Helper T cell (primary cell): ENCODE measurements around a stretch of chr7.

DNA sequence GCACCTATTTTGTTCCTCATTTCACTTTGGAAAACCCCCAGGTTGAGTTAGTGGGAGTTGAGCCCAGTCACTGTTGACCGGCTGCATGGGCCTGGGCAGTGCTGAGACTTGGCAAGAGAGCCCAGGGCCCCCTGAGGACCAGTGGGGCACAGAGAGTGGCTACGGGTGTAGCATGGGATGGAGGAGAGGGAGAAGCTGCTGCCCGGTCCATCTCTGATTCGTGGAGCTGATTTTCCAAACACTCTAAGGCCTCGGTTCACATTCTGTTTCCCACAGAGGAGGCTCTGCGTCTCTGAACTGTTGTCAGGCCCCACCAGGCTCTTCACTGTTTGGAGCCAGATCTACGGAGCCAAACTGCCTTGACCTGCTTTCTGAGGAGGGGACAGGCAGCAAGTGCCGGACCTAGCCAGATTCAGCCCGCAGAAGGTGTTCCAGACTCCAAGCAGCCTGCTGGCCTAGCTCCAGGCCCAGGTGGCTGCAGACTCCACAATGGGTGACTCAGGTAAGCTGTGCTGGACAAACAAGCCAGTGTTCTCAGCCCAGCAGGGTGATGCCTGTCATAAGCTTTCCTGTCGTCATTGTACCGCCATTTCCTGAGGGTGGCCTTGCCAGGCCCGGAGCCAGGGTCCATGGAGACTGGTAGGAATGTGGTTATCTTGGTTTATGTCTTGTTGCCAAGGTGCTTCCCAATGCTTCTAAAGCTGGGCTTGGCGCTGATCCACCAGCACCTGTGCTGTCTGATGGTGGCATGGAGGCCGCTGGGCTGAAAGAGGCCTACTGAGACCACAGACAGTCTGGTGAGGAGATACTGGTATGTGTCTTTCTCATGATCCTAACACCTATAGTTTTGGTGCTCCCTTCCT, 42.3 kb downstream of the ZC3HC1 start:
- PRO-cap, 2 experiments = no peak in any of the 2 experiments

- PRO-cap, 2 experiments = no peak in any of the 2 experiments
These were observed 27.0 kb downstream of the TMEM209 start for GRCh38 chr7:130178318-130178564.

GRCh38 chr7:130275087-130275829, 8.6 kb downstream of the CPA2 start:
- PRO-cap, 2 experiments = no peak in any of the 2 experiments

DNA sequence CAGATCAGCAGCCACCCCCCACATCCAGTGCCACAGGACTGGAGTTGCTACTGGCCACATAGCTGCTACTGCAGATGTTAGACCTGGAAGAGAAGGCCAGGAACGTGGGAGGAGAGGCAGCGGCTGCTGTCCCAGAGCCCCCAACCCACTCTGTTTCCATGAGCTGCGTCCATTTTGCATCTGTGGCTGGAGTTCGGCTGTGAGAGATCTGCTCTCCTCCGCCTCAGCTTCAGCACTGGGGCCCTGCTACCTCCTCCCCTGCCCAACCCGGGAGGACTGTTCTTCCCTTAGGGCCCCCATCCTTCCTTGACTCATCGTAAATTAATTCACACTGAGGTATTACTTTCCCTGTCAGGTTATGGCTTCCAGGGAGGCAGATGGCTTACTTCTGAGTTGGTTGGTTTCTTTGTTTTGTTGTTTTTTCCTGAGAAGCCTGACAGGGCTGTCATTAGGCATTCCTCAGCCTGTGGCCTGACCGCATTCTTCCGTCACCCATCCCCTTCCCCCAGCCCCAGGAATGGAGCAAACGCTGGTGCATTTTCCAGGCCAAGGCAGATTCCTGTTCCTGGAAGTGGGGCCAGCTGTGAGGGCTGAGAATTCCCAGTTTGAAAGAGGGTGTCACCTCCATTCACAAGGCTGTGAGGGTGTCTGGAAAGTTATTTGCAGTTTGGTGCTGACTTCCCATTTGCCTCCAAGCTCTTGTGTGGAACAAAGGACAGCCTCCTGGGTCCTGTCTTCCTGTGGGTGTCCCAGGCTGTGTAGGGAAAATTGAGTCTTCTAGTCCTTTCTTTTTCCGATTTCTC, 11.6 kb downstream of the CPA5 start:
- PRO-cap, 2 experiments = no peak in any of the 2 experiments

GRCh38 chr7:130365460-130366317, 14.6 kb upstream of the CPA1 start:
- PRO-cap, 2 experiments = no peak in any of the 2 experiments

- PRO-cap, 2 experiments = no peak in any of the 2 experiments
These were observed 5.2 kb downstream of the CPA1 start for GRCh38 chr7:130385335-130386117.

GRCh38 chr7:130441535-130442066, 785 bp upstream of the CEP41 start:
- PRO-cap, 2 experiments = no peak in any of the 2 experiments

GRCh38 chr7:130556146-130556521, 64.2 kb downstream of the MEST start:
- PRO-cap, 2 experiments = no peak in any of the 2 experiments

GRCh38 chr7:130995377-130996177, 261.6 kb upstream of the KLF14 start:
- PRO-cap, 2 experiments = no peak in any of the 2 experiments

DNA sequence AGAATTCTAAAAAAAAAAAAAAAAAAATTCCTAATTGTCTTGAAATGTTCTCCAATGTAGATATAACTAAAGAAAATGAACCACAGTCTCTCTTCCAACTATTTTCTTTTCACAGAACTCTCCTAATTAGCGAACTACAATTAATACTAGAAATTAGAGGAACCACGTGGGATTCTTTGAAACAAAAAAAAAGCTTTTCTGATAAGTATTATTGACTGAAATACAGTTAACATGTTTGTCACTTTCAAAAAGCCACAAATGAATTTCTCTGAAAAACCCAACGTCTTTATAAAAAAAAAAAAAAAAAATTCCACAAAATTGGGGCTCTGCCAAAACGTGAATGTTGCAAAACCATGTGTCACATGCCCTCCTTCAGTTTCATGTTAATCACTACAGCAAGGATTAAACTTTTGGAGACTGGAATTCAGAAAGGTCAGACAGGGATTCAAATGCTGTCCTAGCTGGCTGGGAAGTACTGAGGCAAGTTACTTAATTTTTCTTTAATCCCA, 277.9 kb upstream of the KLF14 start:
- PRO-cap, 2 experiments = no peak in any of the 2 experiments

- PRO-cap, 2 experiments = no peak in any of the 2 experiments
These were observed 279.1 kb upstream of the KLF14 start for GRCh38 chr7:131013145-131013466.

GRCh38 chr7:131032760-131033204, 294.9 kb upstream of the MKLN1 start:
- PRO-cap, 2 experiments = no peak in any of the 2 experiments

- PRO-cap, 2 experiments = no peak in any of the 2 experiments
These were observed 268.9 kb upstream of the MKLN1 start for GRCh38 chr7:131058595-131059456.

DNA sequence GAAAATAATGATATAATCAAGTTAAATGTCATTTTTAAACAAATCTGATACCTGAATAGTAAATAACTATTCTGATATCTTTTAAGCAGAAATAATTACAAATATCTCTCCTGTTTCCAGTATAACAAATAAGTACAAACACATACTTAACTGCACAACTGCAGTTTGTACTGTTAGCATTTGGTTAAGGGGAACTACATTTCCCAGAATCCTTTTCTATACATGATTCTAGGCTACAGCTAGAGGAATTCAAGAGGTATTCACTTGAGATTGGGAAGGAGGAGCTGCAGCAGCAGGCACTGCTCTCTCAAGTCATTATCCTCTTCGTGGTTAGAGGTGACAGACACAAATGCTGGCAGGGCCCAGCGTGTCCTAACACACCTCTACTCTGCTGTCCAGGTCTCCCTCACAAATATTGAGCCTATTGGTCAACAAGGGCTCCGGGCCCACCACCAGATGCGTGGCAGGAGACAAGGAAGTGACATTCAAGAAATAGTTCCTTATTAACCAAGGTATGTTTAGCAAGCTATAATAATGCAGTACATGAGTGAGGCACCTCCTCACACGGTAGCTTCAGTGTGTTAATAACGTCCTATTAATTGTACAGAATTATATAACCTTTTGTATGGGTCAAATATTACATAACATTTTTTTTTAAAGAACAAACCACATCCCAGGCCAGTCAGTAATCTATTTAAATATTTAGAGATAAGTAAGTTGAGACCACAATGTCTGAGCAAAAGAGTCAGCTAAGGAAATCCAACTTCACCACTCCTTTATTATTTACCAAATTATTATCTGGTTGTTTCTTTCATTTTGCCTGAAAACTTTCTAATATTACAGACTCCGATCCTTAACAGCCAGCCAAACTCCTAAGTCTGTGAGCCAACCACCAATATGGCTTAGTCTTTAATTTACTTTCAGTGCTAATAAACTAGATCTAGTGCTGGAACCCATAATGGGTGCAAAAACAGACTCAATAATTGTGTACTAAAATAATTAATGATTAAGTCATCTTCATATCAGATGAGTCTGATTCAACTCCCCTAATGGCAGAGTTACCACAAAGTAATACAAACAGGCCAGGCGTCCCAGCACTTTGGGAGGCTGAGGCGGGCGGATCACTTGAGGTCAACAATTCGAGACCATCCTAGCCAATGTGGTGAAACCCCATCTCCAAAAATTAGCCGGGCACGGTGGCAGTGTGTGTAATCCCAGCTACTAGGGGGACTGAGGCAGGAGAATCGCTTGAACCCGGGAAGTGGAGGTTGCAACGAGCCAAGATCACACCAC, 254.7 kb upstream of the MKLN1 start:
- PRO-cap, 2 experiments = peak in 2 of 2 experiments; most common plus-strand start position 263 of the sequence (in 2)

GRCh38 chr7:131087285-131087622, 240.4 kb upstream of the MKLN1 start:
- PRO-cap, 2 experiments = no peak in any of the 2 experiments

GRCh38 chr7:131244195-131244935, 83.3 kb upstream of the MKLN1 start:
- PRO-cap, 2 experiments = no peak in any of the 2 experiments

- PRO-cap, 2 experiments = no peak in any of the 2 experiments
These were observed 42.9 kb upstream of the MKLN1 start for GRCh38 chr7:131284637-131285412.

GRCh38 chr7:131346804-131347641, 19.3 kb downstream of the MKLN1 start:
- PRO-cap, 2 experiments = no peak in any of the 2 experiments

GRCh38 chr7:131498665-131499045, 57.8 kb downstream of the PODXL start:
- PRO-cap, 2 experiments = no peak in any of the 2 experiments

DNA sequence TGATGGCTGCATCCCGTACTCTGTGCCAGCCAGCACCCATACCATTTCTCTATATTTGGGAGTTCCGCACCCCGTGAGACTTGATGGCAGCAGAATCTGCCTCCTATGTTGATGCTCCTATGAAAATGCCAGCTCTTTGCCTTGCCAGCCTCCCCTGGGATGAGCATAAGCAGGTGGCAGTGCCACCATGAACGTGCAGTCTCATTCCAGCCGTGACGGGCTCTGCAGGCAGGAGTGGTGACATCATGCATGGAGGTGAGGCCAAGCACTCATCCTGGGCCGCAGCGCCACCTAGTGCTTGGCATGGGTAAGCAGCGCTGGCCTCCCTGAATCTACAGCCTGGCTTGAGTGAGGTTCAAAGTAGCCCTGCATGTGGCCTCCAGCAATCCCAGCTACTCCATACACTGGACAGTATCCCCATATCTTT, 43.0 kb downstream of the PODXL start:
- PRO-cap, 2 experiments = peak in 1 of 2 experiments; most common minus-strand start position 224 of the sequence (in 1)